ENCODE data around the gene CHD6.

DNA sequence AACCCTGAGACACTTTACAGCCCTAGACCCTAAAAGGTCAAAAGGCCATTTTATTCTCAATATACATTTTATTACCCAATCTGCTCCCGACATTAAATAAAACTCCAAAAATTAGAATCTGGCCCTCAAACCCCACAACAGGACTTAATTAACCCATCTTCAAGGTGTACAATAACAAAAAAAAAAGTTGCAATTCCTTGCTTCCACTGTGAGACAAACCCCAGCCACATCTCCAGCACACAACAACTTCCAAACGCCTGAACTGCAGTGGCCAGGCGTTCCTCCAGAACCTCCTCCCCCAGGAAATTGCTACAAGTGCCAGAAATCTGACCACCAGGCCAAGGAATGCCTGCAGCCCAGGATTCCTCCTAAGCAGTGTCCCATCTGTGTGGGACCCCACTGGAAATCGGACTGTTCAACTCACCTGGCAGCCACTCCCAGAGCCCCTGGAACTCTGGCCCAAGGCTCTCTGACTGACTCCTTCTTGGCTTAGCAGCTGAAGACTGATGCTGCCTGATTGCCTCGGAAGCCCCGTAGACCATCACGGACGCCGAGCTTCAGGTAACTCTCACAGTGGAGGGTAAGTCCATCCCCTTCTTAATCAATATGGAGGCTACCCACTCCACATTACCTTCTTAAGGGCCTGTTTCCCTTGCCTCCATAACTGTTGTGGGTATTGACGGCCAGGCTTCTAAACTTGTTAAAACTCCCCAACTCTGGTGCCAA is 417.9 kb downstream of the MAFB start:
CAGE:
- cytosol, long polyA minus RNA = no peak
- cytosol, long polyA plus RNA = no peak
- long polyA plus RNA = no peak
- nucleus, long polyA minus RNA = no peak
- nucleus, long polyA plus RNA = no peak

CAGE:
- cytosol, long polyA minus RNA = no peak
- cytosol, long polyA plus RNA = no peak
- long polyA plus RNA = no peak
- nucleus, long polyA minus RNA = no peak
- nucleus, long polyA plus RNA = no peak
Measured at GRCh38 chr20:40470435-40471074, 218.5 kb downstream of the MAFB start.

GRCh38 chr20:40619050-40619700 is 69.9 kb downstream of the MAFB start:
CAGE:
- cytosol, long polyA minus RNA = no peak
- cytosol, long polyA plus RNA = no peak
- long polyA plus RNA = no peak
- nucleus, long polyA minus RNA = no peak
- nucleus, long polyA plus RNA = no peak

CAGE:
- cytosol, long polyA minus RNA = no peak
- cytosol, long polyA plus RNA = no peak
- long polyA plus RNA = no peak
- nucleus, long polyA minus RNA = no peak
- nucleus, long polyA plus RNA = no peak
Measured at GRCh38 chr20:40658382-40659094, 30.5 kb downstream of the MAFB start.

GRCh38 chr20:41029631-41030120 is 1.1 kb downstream of the TOP1 start:
CAGE:
- cytosol, long polyA minus RNA = no peak
- cytosol, long polyA plus RNA = no peak
- long polyA plus RNA = no peak
- nucleus, long polyA minus RNA = no peak
- nucleus, long polyA plus RNA = no peak

GRCh38 chr20:41030155-41030500 is 1.5 kb downstream of the TOP1 start:
CAGE:
- cytosol, long polyA minus RNA = no peak
- cytosol, long polyA plus RNA = no peak
- long polyA plus RNA = no peak
- nucleus, long polyA minus RNA = no peak
- nucleus, long polyA plus RNA = no peak

GRCh38 chr20:41077117-41077891 is 48.7 kb downstream of the TOP1 start:
CAGE:
- cytosol, long polyA minus RNA = start-site peak on the plus strand at chr20:41077596-41077610, 38 reads
- cytosol, long polyA plus RNA = no peak
- long polyA plus RNA = no peak
- nucleus, long polyA minus RNA = start-site peak on the plus strand at chr20:41077590-41077605, 73 reads
- nucleus, long polyA plus RNA = no peak

GRCh38 chr20:41103854-41104976 is 33.1 kb upstream of the PLCG1 start:
CAGE:
- cytosol, long polyA minus RNA = no peak
- cytosol, long polyA plus RNA = no peak
- long polyA plus RNA = no peak
- nucleus, long polyA minus RNA = no peak
- nucleus, long polyA plus RNA = no peak

DNA sequence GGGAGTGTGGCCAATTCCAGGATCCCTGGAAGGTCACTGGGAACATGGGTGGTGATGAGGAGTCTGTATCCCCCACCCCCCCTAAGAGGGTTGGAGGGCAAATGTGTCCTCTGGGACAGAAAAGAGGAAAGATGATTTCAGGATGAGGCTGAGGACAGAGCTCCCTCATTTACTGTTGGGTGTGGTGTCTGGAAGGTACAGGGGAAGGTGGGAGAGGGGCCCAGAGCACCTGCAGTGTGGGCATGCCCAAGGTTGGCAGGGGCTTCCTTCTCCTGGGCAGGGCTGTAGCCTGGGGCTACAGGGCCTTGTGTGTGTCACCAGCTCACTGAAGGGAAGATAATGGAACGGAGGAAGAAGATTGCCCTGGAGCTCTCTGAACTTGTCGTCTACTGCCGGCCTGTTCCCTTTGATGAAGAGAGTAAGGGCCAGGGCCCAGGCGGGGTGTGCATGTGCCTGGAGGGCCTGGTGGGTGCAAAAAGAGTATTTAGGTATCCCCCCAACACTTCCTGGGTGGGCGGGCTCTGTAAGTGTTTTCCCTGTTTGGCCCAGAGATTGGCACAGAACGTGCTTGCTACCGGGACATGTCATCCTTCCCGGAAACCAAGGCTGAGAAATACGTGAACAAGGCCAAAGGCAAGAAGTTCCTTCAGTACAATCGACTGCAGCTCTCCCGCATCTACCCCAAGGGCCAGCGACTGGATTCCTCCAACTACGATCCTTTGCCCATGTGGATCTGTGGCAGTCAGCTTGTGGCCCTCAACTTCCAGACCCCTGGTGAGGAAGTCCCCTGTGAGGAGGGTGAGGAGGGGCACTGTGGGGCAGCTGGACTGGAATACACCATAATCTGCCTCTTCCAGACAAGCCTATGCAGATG is 34.8 kb downstream of the PLCG1 start:
CAGE:
- cytosol, long polyA minus RNA = no peak
- cytosol, long polyA plus RNA = no peak
- long polyA plus RNA = no peak
- nucleus, long polyA minus RNA = no peak
- nucleus, long polyA plus RNA = no peak

DNA sequence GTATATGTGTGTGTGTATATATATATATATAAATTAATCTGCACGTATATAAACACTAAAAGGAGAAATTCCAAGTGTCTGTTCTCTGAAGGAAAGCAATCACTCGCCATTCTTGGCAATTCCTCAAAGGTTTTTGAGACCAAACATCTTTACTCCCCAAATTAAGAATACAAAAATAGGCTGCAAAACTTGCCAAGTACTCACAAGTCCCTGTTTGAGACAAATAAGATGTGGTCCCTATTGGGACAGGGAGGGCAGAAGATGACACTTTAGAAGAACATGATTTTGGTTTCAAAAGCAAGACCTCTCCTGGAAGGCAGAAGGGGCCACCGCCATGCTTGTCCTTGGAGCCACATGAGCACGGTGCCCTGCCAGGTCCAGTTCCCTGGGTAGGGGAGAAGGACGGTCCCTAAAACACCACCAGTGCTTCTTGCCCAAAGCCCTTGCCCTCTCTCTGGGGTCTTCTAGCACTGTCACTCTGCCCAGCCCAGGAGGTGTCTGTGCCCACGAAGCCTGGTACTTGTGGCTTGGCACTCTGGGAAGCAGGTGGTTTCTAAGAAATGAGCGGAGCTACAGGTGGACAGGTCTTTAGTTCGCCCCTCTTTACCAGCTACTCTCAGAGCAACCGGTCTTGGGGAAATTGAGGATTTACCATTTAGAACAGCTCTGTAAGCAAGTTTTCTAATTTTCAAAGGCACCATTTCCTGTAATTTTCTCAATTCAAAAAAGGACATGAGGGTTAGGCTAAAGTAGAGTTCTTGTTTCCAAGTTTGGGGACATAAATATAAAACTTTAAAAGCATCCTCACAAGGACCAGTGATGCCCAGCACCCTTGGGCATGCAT is 46.0 kb downstream of the PLCG1 start:
CAGE:
- cytosol, long polyA minus RNA = no peak
- cytosol, long polyA plus RNA = no peak
- long polyA plus RNA = no peak
- nucleus, long polyA minus RNA = no peak
- nucleus, long polyA plus RNA = no peak

CAGE:
- cytosol, long polyA minus RNA = no peak
- cytosol, long polyA plus RNA = no peak
- long polyA plus RNA = no peak
- nucleus, long polyA minus RNA = no peak
- nucleus, long polyA plus RNA = no peak
Measured at GRCh38 chr20:41329440-41329973, 11.1 kb upstream of the LPIN3 start.

GRCh38 chr20:41618216-41619377 is at the start of gene CHD6:
CHD6 (minus strand) TSS chr20:41618377.
CAGE:
- cytosol, long polyA minus RNA = start-site peak on the minus strand at chr20:41618383-41618388, 245 reads
- cytosol, long polyA plus RNA = no peak
- long polyA plus RNA = start-site peak on the minus strand at chr20:41618376-41618409, 158 and 196 reads in 2 replicates
- nucleus, long polyA minus RNA = start-site peak on the minus strand at chr20:41618346-41618355, 91 reads
- nucleus, long polyA plus RNA = start-site peak on the minus strand at chr20:41618352-41618409, 421 and 226 reads in 2 replicates

CAGE:
- cytosol, long polyA minus RNA = no peak
- cytosol, long polyA plus RNA = no peak
- long polyA plus RNA = no peak
- nucleus, long polyA minus RNA = no peak
- nucleus, long polyA plus RNA = no peak
Measured at GRCh38 chr20:41688164-41688725, 70.1 kb upstream of the CHD6 start.

GRCh38 chr20:42713741-42713960 is 476.1 kb downstream of the PTPRT start:
CAGE:
- cytosol, long polyA minus RNA = no peak
- cytosol, long polyA plus RNA = no peak
- long polyA plus RNA = no peak
- nucleus, long polyA minus RNA = no peak
- nucleus, long polyA plus RNA = no peak

DNA sequence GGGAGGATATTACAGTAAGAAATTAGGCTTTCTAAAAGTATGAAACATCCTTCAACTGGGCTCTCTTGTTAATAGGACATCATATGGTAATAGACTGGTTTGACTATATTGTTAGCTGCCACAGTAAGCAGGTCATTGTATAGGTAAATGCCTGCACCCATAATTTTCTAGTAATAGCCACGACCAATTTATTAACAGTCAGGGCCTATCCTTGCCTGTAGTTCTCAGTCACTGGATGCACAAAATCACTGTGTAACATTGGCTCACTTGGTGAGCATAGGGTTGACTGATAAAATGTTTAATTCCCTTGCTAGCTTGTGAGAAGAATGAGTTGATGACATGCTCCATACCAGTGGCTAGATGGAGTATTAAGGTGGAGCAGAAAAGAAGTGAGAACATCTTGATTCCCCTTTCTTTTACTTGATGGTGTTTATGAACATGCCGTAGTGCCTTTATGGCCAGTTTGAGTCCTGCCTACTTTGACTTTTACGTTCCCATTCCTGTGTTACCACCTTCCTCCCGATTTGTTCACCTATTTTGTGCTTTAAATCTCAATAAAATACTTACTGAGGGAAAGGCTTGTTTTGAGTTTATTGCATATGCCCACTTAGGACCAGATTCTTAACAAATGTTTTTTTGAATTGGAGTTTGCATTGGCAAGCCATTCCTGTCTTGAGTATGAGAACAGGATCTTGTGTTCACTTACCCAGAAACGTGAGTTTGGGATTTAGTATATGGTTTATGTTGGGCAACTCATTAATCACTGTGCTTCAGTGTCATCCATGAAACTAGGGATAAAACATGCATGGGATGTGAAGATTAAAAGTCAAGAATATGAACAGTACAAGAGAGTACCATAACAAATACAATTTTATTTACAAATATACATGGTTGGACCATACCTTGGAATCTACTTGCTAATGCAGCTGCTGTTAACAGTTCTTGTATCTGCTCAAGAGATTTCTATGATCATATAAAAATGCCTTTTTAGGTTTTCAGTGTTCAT is 5.6 kb downstream of the SRSF6 start:
CAGE:
- cytosol, long polyA minus RNA = no peak
- cytosol, long polyA plus RNA = no peak
- long polyA plus RNA = no peak
- nucleus, long polyA minus RNA = no peak
- nucleus, long polyA plus RNA = no peak

DNA sequence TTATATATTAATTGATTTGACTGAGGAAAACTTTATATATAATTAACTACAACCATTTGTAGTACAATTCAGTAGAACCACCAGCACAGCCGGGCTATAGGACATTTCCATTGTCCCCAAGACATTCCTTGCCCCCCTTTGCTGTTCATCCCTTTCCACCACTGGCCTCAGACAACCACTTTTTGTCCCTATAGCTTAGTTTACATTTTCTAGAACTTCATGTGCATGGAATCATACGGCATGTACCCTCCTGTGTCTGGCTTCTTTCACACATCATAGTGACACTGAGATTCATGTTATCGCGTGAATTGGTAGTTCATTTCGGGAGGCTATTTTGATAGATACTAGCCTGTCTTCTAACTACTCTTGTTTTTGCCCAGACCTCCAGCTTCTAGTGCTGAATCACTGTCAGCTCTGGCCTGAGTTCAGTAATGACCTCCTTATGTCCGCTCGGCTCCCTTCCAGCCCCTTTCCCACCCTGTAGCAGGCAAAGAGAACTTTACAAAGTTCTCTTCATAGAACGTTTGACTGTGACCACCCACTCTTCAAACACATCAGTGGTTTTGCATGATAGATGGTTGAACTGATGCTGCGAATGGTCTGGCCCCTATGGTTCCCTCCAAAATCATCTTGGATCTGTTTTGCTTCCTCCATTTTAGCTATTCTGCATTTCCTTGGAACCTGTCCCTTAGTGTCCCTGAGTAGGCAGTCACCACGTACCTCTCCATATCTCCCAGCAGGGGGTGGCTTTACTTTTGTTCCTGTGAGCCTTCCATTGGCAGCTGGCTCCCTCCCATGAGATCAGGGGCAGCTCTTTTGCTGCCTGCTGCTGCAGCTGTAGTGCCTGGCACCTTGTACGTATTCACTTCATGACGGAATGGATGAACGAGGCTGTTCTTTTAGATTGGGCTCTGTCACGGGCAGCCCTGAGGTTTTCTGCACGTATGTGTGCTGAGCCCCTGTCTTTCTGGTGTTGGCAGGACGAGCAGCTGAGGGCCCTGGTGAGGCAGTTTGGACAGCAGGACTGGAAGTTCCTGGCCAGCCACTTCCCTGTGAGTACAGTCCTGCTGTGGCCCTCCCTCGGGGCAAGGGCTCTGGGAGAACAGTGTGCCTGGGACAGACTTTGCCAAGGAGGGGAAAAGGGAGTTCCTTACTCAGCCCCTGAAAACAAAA is 14.3 kb downstream of the MYBL2 start:
CAGE:
- cytosol, long polyA minus RNA = no peak
- cytosol, long polyA plus RNA = no peak
- long polyA plus RNA = no peak
- nucleus, long polyA minus RNA = no peak
- nucleus, long polyA plus RNA = no peak

DNA sequence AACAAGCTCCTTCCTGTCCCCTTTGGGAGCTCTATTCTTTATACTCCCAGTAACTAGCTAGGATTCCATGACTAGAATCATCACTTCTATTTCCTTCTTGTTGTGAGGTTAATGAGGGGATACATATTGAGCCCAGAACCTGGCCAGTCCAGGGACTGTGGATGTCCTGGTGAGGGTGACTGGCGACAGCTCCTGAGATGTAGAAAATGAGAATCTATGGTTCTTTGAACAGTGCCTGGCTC is 21.9 kb upstream of the TOX2 start:
CAGE:
- cytosol, long polyA minus RNA = no peak
- cytosol, long polyA plus RNA = no peak
- long polyA plus RNA = no peak
- nucleus, long polyA minus RNA = no peak
- nucleus, long polyA plus RNA = no peak

DNA sequence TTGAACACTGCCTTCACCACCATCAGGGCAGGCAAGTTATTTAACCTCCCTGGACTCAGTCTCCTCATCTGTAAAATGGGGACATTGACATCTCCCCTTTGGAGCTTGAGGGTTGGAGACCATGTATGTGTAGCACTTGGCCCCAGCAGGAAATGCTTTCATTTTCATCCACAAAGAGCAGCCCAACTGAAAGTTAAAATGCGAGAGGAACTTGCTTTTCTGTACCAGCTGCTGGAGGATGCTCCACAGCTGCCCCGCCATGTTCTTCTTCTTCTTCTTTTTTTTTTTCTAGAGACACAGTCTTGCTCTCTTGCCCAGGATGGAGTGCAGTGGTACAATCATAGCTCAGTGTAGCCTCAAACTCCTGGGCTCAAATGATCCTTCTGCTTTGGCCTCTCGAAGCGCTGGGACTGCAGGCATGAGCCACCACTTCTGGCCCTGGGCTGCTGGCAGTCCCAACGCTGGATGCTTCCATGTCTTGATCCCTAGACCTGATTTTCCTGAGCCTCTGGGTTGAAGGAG is 6.8 kb downstream of the TOX2 start:
CAGE:
- cytosol, long polyA minus RNA = no peak
- cytosol, long polyA plus RNA = no peak
- long polyA plus RNA = no peak
- nucleus, long polyA minus RNA = no peak
- nucleus, long polyA plus RNA = no peak

CAGE:
- cytosol, long polyA minus RNA = no peak
- cytosol, long polyA plus RNA = no peak
- long polyA plus RNA = no peak
- nucleus, long polyA minus RNA = no peak
- nucleus, long polyA plus RNA = no peak
Measured at GRCh38 chr20:43964059-43964681, 49.5 kb downstream of the TOX2 start.

CAGE:
- cytosol, long polyA minus RNA = no peak
- cytosol, long polyA plus RNA = no peak
- long polyA plus RNA = no peak
- nucleus, long polyA minus RNA = no peak
- nucleus, long polyA plus RNA = no peak
Measured at GRCh38 chr20:44019930-44020403, 105.3 kb downstream of the TOX2 start.